Metastatic Breast Carcinoma in the Brain (tissue), 10 donors: ENCODE measurements around the gene SHISAL2B.

DNA sequence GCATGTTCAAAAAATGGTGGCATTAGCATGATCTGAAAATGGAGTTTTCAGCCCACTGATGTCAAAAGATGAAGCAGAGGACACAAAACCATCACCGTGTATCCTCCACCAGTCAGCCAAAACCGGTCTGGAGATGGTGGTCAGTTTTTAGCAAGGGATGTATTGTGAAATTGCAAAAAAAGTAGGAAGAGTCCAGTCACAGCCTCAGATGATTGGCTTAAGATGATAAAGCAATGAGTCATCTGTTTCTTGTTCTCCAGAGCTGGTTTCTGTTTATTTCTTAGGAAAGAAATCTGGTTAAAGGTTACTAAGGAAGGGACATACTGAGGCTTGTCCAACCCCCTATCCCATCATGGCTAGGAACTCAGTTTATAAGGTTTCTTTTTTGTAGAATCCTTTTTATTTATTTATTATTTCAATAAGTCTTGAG is 47.7 kb downstream of the DEPDC1B start:
- PRO-cap, 10 experiments = no peak in any of the 10 experiments

DNA sequence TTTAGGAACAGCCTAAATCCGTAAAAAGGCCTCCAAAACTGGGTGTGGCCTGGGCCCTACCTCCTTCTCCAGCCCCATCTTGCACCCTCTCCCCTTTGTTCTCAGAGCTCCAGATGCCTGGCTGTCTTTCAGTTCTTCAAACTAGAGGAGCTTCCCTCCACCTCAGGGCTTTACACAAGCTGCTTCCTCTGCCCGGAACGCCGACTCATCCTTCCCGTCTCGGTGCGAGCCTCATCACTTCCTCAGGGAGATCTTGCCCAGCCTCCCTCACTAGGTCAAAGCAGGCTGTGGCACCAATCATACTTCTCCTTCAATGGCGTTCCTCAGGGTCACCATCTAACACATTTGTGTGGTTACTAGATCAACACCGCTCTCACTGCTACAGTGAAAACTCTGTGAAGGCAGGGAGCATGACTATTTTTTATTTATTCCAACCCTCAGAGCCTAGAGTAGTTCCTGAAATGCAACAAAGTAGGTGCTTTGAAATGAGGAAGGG is 56.2 kb upstream of the ZSWIM6 start:
- PRO-cap, 10 experiments = peak in 1 of 10 experiments; most common minus-strand start position 207 of the sequence (in 1)

- PRO-cap, 10 experiments = peak in 4 of 10 experiments; most common plus-strand start chr5:61291151 (in 4); most common minus-strand start chr5:61290887 (in 1)
Observed at GRCh38 chr5:61290652-61291409, 41.2 kb upstream of the ZSWIM6 start.

DNA sequence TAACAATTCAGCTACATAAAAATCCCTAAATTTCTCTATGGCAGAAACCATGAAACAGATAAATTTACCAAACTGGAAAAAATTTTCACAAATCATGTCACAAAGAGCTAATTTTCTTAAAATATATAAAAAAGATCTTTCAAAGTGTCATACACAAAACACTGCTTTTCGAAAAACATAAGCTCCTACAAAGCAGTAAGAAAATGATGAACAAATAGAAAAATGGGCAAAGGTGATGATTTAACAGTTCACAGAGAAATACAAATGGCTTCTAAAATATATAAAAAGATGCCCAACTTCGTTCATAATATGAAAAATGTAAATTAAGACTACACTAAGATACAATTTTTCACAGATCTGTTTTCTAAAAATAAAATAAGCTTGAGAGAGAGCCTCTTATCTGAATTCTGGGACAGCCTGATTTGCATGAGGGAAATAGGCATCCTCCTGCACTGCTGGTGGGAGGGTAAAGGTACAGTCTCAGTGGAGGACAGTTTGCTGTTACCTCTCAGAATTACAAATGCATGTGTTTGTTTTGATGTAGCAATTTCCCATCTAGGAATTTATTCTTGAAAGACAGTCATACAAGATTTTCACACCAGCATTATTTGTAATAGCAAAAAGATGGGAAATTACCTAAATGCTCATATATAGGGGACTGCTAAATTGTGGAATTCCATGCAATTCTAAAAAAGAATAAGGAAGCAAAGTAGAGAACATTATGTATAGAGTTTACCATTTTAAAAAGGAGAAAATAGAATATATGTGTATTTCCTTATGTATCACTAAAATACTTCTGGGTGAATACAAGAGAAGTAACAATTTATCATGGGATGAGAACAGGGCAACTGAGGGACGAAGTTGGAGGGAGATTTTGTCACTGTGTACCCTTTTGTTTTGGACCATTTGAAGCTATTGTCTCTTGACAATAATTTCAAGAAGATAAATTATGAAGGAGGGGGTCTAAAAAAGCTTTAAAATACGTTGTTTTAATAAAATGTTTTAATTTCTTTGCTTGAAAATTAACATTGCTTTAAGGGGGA is 75.7 kb downstream of the ZSWIM6 start:
- PRO-cap, 10 experiments = no peak in any of the 10 experiments

DNA sequence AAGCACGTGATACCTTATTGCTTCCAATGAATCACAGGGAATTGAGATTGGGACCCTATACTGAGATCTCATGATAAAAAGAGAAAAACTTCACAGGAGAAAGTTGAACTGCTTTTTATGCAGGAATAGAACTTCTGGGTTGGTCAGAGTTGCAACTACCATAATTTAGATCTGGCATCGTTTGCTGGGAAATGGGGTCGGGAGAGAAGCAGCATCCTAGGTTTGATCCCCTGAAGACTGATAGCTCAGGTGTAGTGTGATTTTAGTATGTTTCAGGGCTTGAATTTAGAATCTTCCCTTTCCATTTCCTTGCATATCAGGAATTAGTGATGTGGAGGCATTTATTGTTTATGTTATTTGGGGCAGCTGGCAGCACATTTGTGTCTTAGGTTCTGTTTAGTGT is 80.1 kb downstream of the ZSWIM6 start:
- PRO-cap, 10 experiments = no peak in any of the 10 experiments

GRCh38 chr5:61438421-61439205 is 106.6 kb downstream of the ZSWIM6 start:
- PRO-cap, 10 experiments = no peak in any of the 10 experiments

GRCh38 chr5:61530016-61530406 is 198.0 kb downstream of the ZSWIM6 start:
- PRO-cap, 10 experiments = peak in 1 of 10 experiments; most common plus-strand start chr5:61530083 (in 1)

GRCh38 chr5:61543154-61544254 is 211.4 kb downstream of the ZSWIM6 start:
- PRO-cap, 10 experiments = peak in 2 of 10 experiments; most common plus-strand start chr5:61543617 (in 1); most common minus-strand start chr5:61543616 (in 1)

DNA sequence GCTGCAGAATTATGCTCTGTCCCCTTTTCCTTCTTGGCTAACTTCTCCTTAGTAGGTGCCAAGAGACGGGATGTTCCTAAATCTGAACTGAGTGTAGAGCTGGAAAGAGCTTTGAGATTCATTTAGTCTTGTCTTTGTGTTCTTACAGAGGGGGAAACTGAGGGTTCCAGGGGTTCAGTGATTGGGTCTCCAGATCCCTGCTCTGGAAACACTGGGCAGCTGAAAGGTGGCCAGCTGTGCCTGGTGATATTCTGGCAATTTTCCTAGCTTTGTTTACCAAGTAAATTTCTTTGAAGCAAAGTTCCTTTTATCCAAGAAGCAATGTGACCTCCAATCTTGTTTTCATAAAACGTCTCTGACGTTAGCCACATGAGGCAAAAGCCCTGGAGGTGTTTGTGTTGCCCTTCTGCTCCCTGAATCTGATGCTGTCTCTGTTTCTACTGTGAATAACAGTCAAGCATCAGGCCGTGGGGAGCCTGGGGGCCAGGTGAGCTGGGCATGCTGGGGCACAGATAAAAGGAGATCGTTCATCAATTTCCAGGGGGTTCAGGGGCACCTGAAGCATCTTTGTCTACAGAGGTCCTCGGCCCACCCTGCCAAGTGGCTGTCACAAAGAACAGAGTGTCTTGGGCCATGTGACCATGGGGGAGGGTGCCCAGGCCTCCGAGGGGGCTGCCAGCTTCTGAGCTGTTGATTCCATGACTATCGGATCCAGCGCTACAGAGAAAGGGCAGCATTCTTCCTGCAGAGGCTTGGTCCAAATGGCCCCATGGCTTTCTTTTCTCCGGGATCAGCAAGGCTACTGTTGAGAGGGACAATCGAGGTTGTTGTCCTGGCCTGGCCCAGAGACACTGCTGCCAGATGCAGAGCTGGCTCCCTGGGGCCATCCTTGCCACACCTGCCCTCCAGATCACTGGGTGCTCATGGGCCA is 288.9 kb downstream of the ZSWIM6 start:
- PRO-cap, 10 experiments = peak in 1 of 10 experiments; most common plus-strand start position 452 of the sequence (in 1); most common minus-strand start position 265 of the sequence (in 1)

GRCh38 chr5:62299605-62300114 is 6.3 kb upstream of the KIF2A start:
- PRO-cap, 10 experiments = no peak in any of the 10 experiments

DNA sequence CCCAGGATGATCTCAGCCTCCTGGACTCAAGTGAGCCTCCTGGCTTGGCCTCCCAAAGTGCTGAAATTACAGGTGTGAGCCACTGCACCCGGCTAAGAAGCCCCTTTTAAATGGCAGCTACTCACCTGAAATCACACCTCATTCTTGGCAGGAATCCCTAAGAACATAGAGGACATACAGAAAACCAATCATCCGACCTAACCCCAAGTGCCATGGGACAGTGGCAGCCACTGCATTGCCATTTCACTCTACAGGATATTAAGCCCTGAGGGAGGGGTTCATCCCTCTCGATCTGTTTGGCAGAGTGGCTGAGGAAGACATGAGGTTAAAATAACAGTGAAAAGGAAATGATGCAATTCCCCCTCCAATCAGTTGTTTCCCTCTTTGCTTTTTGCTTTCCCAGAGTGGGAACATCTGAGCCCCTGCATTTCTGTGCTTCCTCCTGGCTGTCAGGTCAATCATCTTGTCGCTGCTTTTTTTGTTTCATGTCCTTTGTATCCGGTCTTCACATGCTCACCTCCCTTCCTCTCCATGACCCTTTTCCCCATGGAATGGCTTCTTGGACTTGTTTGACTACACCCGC is 74.8 kb downstream of the LRRC70 start:
- PRO-cap, 10 experiments = no peak in any of the 10 experiments

GRCh38 chr5:63155134-63155486 is 576.5 kb downstream of the LRRC70 start:
- PRO-cap, 10 experiments = no peak in any of the 10 experiments

- PRO-cap, 10 experiments = no peak in any of the 10 experiments
Observed at GRCh38 chr5:64690019-64690917, at the start of gene SHISAL2B. TSS of gene SHISAL2B (plus strand) at chr5:64690503.

- PRO-cap, 10 experiments = no peak in any of the 10 experiments
Observed at GRCh38 chr5:64714559-64715244, 24.4 kb downstream of the SHISAL2B start.

GRCh38 chr5:64781900-64782248 is 13.1 kb downstream of the CWC27 start:
- PRO-cap, 10 experiments = no peak in any of the 10 experiments

DNA sequence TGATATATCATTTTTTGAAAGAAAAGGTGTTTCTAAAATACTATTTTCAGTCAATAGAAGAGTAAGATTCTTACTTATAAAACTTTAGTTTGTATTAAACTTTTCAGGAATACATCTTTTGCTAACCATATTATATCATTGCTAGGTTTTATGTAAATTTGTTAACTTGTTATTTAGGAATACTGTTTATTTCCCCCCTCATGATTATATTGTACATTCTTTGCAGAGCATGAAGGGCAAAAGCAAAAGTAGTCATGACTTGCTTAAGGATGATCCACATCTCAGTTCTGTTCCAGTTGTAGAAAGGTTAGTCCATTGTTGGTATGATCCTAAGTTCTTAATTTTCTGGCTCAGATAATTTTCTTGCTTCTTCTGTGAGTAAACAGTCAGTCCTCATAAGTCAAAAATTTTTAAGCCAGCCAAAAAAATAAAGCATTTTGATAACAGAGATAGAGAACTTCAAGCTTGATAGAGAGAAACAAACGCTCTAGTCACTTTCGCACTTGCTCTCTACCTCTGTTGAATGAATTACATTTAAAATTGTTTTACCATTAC is 31.4 kb downstream of the CWC27 start:
- PRO-cap, 10 experiments = no peak in any of the 10 experiments

GRCh38 chr5:66164188-66165028 is 20.3 kb downstream of the SREK1 start:
- PRO-cap, 10 experiments = no peak in any of the 10 experiments

DNA sequence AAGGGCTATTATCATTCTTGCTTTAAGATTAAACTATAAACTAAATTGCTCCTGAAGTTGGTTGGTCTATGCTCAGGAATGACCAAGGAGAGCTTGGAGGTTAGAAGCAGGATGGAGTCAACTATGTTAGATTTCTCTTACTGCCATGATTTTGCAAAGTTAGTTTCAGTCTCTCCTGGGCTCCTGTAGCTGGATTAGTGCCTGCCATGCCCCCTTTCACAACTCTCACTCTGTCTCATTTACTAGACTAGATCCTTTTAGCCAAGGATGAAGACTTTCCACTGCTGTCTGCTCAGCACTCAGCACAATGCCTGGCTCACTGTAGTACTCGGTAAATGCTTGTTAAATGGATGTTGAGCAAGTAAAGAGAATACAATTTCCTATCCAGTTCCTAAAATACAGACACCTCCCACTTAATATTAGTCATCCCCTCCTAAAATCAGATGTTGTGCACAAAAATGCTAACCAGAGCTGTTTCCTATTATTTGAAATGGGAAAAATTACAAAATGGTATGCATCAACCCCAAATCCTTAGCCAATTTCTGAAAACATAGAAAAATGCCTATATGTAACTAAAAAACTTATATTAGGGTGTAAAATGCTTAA is 195.7 kb downstream of the SREK1 start:
- PRO-cap, 10 experiments = no peak in any of the 10 experiments

DNA sequence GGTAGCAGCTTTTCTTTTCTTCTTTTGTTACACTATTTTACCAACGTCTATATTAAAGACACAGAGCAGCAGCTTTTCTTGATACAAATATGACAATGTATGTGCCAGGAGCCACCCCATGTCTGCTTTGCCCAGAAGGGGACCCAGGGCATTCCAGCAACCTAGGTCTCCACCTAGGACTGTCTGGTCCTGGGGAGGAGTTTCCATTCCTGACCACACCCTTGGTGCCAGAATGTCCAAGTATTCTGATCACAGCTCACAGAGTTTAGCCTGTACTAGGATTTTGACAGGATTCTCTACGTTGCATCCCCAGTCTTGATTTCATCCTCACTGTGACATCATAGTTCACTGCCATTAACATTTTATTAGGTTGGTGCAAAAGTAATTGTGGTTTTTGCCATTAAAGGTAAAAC is 224.7 kb downstream of the SREK1 start:
- PRO-cap, 10 experiments = no peak in any of the 10 experiments

DNA sequence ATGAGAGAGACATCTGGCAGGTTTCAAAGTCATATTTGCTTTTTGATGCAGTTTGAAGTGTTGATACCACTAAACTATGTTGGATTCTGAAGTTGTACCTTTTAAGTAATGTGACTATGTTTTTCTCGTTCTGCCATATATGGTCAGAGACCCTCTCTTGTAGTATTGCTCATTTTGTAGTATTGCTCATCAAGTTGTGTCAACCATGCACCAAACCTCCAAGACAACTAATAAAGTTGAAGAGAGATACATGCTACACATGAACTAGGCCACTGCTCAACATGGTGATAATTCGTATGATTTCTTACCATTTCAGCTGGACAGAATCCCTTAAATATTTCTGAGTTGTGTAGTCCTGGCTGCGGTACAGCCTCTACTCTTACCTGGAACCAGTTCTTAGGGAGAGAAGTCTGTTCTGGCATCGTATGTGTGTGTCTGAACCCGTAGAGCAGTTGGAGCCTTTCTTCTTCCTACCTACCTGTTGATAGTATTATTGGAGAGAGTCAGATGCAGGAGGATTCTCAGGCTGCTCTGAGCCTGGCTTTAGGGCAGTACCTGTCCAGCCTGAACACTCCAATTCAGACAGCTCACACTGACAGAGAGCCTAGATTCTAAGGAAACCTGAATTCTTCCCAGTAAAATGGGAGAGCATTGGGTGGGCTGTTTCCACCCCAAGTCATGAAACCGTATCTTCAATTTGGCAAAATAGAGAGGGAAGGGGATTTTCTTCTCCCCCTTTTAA is 190.2 kb downstream of the CD180 start:
- PRO-cap, 10 experiments = peak in 1 of 10 experiments; most common plus-strand start position 341 of the sequence (in 1); most common minus-strand start position 229 of the sequence (in 1)